Frontal cortex (tissue), 2 donors: ENCODE data around the gene ARHGAP28.

- RAMPAGE, long total RNA, result no peak
These were observed 65.7 kb downstream of the EPB41L3 start for GRCh38 chr18:5478008-5478633.

GRCh38 chr18:5515210-5515509 lies 28.6 kb downstream of the EPB41L3 start:
- RAMPAGE, long total RNA, result no peak

DNA sequence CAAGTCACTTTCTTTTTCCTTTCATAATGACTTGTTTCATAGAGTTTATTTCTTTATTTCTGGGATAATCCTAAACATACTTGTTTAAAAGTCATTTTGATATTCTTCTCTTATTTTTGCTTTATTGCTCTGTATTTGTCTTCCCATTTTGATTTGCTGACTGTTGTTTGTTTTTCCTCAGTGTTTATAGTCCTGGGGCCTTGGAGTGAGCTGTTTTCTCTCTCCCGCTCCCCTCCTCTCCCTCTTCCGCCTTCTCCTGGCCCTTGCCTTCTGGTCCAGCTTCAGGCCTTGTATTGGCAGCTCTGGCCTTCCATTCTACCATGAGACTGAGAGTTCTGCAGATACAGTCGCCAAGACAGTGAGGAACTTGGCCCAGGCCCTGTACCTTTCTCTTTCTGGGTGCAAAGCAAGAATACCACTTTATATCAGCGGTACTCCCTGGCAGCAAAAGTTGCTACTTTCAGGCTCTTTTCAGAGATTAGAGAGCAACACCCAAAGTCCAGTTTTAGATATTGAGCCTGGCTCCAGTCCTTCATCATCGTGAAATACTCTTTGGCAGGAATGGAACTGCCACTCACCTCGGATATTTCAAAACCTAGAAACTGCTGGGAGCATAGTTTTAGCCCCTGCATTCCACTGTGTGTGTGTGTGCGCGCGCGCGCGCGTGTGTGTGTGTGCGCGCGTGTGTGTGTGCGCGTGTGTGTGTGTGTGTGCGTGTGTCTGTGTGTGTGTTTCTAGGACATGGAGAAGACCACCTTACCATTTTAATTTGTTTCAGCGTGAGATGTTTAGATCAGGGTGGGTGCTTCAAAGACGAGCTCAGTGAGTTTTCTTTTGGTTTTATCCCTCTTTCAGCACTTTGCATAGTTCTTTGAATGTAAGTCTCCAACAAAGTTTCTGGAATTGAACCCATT lies 17.1 kb upstream of the L3MBTL4 start:
- RAMPAGE, long total RNA, result no peak

- RAMPAGE, long total RNA, result no peak
These were observed at the start of gene ARHGAP28 for GRCh38 chr18:6729171-6730344. TSS of gene ARHGAP28 (plus strand) at chr18:6729716.

DNA sequence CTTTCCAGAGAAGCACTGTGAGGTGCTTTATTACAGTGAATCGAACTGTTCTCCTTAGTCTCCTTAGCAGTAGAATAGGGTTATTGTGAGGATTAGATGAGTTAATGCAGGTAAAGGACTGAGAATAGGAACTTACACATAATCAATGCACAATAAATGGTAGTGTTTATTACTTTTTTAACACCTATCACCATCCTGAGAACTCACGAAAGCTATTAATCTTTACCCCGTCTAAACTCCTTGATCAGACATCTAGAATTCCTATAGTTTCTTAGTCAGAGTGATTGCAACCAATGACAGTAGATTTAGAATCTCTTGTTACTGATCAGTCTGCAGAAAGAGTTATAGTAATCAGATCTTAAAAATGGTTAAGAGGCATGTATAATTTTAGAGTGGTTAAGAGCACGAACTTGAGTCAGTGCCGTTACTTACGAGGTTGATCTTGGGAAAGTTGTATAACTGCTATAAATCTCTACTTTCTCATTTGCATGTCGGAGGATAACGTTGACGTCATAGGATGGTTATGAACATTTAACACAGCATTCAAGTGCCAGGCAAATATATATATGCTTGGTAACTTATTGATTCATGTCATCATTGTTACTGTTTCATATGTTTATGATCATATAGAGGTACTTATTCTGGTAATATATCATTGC lies 146.1 kb downstream of the ARHGAP28 start:
- RAMPAGE, long total RNA, result no peak

GRCh38 chr18:6947118-6947939 lies 170.3 kb downstream of the LAMA1 start:
- RAMPAGE, long total RNA, result no peak

- RAMPAGE, long total RNA, result no peak
These were observed 10.3 kb upstream of the LAMA1 start for GRCh38 chr18:7127859-7128429.

DNA sequence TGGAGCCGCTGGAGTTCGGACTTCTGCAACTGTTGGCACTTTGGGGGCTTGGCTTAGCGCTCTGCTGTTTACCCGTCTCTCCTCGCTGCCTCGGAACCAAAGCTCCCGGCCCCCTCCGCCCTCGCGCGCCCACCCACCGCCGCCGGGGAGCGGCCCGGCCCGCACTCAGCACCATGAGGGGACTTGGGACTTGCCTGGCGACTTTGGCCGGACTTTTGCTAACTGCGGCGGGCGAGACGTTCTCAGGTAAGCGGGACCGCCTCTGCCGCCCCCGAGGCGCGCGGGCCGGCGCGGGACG lies 479 bp downstream of the PTPRM start:
- RAMPAGE, long total RNA, result no peak

- RAMPAGE, long total RNA, result no peak
These were observed 495.7 kb downstream of the PTPRM start for GRCh38 chr18:8062747-8063224.

GRCh38 chr18:8069475-8070215 lies 502.5 kb downstream of the PTPRM start:
- RAMPAGE, long total RNA, result no peak

GRCh38 chr18:8141146-8141682 lies 468.0 kb upstream of the RAB12 start:
- RAMPAGE, long total RNA, result no peak

DNA sequence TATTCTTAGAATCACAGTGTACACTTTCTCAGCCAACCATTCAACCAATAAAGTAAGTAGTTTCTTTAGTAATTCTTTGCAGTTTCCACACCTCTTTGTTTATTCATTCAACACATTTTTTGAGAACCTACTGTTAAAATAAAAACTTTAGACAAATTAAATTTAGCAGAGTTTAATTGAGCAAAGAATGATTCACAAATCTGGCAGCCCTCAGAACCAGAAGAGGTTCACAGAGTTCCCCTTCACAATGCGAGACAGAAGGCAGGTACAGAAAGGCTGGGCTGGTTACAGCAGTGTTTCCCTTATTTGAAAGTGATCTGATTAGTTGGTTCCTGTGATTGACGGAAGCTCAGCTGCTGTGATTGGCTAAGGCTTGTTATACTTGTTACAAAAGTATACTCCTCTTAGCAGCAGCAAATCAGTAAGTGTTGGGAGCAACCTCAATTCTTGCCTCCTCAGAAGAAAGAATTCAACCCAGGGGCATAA lies 432.0 kb upstream of the RAB12 start:
- RAMPAGE, long total RNA, result no peak

DNA sequence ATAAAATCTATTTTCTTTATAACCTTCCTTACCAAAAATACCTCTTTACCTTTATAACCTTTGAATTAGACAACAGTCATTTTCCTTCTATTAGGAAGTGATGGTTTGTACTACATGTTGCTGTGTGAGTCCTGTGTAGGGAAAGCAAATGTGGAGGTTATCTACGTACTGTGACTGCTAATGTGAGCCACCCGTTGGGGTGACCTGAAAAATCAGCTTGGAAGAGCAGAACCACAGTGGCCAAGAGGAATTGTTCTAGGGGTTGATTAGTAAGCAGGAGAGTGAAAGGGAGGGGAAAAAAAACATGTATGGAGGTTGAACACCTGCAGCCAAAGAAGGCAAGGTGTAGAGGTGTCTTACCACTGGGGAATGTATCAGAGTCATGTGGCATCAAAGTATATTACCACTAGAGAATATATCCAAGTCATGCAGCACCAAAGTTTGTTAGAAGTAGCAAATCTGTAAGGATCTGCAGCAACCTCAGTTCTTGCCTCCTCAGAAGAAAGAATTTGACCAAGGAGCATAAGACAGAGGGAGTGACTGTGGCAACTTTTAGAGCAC lies 429.3 kb upstream of the RAB12 start:
- RAMPAGE, long total RNA, result no peak

- RAMPAGE, long total RNA, result no peak
These were observed 560 bp downstream of the RAB12 start for GRCh38 chr18:8609600-8610394.

- RAMPAGE, long total RNA, result no peak
These were observed 1.5 kb upstream of the MTCL1 start for GRCh38 chr18:8703912-8704257.

DNA sequence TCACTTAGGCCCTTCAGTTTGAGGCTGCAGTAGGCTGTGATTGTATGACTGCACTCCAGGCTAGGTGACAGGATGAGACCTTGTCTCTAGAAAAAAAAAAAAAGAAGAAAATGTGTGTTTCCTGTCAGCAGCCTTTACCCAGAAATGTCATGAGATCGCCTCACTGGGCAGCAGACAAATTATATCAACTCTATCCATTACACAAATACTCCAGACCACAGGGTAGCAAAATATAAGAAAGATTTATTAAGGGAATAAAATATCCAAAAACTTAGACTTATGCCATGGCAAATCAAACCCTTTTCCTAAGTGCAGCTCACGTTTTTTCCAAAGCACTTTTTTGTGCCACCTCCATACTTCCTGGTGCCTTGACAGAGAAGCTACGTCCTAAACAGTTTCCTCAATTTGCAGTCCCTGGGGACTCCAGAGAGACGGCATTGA lies 190.7 kb upstream of the NDUFV2 start:
- RAMPAGE, long total RNA, result no peak

- RAMPAGE, long total RNA, result no peak
These were observed 190.1 kb upstream of the NDUFV2 start for GRCh38 chr18:8912196-8912961.

DNA sequence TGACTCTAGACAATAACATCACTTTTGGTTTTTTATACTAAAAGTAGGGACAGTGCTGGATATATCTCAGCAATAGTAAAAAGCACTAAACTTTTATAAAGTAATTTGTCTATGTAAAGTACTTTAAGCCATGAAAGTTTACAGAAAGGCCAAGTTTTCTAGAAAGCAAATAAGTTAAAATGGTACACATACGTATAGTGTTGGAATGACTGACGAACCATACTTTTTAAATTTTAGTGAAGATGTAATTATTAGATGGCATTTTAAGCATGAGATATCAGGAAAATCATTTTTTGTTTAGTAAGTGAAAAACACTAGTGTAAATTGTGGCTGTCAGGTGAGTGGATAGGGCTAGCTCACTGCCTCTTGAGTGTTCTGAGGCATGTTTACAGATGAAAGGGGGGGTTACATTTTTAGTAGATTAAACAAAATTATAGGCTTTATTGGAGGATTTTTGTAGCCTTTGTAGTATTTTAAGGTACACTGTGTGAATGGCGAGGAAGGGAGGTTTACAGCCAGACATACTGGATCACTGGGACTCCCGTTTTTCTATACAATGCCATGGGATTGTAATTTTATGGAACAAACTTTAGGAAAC lies 4.9 kb upstream of the ANKRD12 start:
- RAMPAGE, long total RNA, result no peak

DNA sequence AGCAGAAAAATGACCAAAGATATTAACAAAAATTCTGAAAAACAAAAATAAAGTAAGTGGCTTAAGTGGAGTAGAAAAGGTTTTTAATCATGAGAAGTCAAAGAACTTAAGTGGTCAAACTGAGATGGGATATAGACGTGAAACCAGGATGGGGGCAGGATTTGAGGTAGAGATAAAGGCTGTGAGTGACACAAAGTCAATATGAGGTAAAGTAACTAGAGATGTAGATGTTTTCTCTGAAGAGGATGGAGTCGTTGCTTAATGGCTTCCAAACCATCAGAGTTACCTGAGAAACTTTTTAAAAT lies 21.2 kb downstream of the ANKRD12 start:
- RAMPAGE, long total RNA, result no peak

- RAMPAGE, long total RNA, result no peak
These were observed 617 bp upstream of the RALBP1 start for GRCh38 chr18:9474463-9475329.